Thyroid gland (tissue), 7 donors: ENCODE measurements around a stretch of chr6.

GRCh38 chr6:166005150-166005942, 162.3 kb downstream of the TBXT start:
- PRO-cap, 2 experiments, result peak in 2 of 2 experiments; most common plus-strand start chr6:166005509 (in 1); most common minus-strand start chr6:166005515 (in 1)
- RAMPAGE, long total RNA, 5 experiments, result no peak in any of the 5 experiments

DNA sequence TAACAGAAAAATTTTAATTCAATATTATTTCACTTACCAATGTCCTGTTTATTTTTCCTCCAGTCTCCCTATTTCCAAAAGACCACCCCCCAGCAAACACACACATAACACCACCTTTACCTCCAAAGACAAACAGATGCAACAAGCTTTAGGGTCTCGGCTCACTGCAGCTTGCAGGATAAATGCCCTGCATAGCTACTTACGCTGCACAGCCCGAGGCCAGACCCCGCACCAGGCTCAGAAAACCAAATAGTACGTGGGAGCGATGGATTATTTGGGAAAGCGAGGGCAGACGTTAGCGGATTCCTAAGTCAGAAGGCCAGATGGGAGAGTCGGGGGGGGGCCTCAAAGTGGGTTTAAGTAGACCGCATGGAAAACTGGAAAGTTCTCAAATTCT, 480 bp downstream of the SFT2D1 start:
- PRO-cap, 2 experiments, result no peak in any of the 2 experiments
- RAMPAGE, long total RNA, 5 experiments, result no peak in any of the 5 experiments

DNA sequence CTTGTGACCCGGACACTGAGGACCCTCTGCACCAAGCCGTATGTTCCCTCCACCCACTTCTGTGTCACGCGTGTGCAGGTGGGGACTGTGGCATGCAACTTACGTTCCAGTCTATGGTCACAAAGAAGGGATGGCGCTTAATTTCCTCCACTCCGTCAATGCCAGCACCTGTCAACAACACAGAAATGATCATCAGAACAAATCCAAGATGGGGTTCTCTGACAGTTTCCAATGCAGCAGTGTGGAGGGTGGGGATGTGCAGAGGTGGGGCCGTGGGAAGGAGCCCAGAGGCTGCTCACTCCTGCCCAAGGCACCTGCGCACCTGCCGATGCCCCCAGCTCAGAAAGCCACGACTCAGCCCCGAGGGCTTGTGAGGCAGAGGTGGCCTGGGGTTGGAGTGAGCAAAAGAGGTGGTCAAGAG, 87.0 kb upstream of the MPC1 start:
- PRO-cap, 2 experiments, result no peak in any of the 2 experiments
- RAMPAGE, long total RNA, 5 experiments, result no peak in any of the 5 experiments

GRCh38 chr6:166478758-166479570, 96.2 kb upstream of the MPC1 start:
- PRO-cap, 2 experiments, result no peak in any of the 2 experiments
- RAMPAGE, long total RNA, 5 experiments, result no peak in any of the 5 experiments

- PRO-cap, 2 experiments, result no peak in any of the 2 experiments
- RAMPAGE, long total RNA, 5 experiments, result no peak in any of the 5 experiments
These were observed 74.0 kb downstream of the RAMACL start for GRCh38 chr6:166512501-166512937.

DNA sequence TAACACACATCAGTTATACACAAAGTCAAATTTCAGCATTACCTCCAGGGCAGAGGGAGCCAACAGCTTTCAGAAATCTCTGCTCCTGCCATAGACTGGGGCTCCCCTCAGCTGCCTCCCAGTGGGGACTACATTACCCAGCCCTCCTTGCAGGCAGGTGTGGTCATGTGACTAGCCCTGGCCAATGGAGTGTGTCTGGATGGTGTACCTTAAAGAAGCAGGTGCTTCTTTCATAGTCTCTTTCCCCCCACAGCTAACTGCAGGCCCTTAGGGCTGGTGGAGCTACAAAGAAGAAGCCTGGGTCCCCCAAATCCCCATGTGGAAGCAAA, 265 bp upstream of the RAMACL start:
- PRO-cap, 2 experiments, result no peak in any of the 2 experiments
- RAMPAGE, long total RNA, 5 experiments, result no peak in any of the 5 experiments

- PRO-cap, 2 experiments, result peak in 1 of 2 experiments; most common plus-strand start chr6:166620309 (in 1); most common minus-strand start chr6:166620115 (in 1)
- RAMPAGE, long total RNA, 5 experiments, result no peak in any of the 5 experiments
These were observed 7.0 kb downstream of the RPS6KA2 start for GRCh38 chr6:166619929-166620501.

DNA sequence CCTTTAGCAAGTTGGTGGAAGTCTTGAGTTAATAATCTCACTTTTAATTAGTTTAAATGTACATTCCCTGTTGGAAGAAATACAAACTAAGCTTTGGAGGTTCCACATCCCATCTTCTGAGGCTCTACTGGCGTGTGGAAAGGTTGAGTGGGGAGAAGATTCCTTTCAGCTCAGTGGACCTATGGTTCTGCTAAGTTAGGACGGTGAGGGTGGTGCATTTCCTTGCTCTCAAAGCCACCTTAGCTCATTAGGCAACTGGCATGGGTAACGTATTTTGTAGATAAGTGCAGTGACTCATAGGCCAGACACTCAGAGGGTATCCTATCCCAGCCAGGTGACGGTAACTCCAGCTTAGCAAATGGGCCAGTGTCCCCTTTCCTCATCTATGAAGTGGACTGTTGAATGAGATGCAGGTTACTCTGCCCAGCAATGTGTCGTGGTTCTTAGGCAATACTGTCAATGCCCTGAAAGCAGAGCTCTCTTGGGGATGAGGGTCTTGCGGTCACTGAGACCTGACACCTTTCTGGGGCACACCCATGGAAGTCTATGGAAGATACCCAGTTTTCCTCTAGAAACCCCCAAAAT, 3.7 kb downstream of the RPS6KA2 start:
- PRO-cap, 2 experiments, result peak in 1 of 2 experiments; most common plus-strand start position 349 of the sequence (in 1); most common minus-strand start position 246 of the sequence (in 1)
- RAMPAGE, long total RNA, 5 experiments, result no peak in any of the 5 experiments

GRCh38 chr6:166931572-166932385, 24.6 kb downstream of the RNASET2 start:
- PRO-cap, 2 experiments, result no peak in any of the 2 experiments
- RAMPAGE, long total RNA, 5 experiments, result no peak in any of the 5 experiments

DNA sequence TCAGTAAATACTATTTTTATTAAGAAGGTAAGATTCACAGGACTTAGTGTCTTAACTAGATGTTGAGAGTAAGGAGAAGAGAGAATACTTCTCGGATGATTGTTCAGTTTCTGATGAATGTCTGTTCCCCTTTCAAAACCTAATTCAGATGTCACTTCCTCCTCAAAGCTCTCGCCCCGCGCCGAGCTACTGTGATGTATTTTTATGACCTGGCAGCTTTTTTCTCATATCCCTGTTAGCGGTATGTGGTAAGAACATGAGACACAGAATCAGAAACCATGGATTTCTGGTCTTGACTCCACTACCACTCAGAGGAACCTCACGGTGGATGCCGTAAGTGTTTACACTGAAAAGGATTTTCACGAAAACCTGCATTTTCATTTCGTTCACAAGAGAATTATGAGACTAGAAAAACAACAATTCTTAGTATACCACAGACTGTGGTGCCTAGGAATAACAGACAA, 48.4 kb downstream of the CEP43 start:
- PRO-cap, 2 experiments, result no peak in any of the 2 experiments
- RAMPAGE, long total RNA, 5 experiments, result no peak in any of the 5 experiments

GRCh38 chr6:167093364-167094356, 29.2 kb upstream of the CCR6 start:
- PRO-cap, 2 experiments, result peak in 1 of 2 experiments; most common plus-strand start chr6:167094261 (in 1)
- RAMPAGE, long total RNA, 5 experiments, result no peak in any of the 5 experiments

- PRO-cap, 2 experiments, result no peak in any of the 2 experiments
- RAMPAGE, long total RNA, 5 experiments, result no peak in any of the 5 experiments
These were observed 28.5 kb upstream of the CCR6 start for GRCh38 chr6:167094383-167094845.

- PRO-cap, 2 experiments, result no peak in any of the 2 experiments
- RAMPAGE, long total RNA, 5 experiments, result no peak in any of the 5 experiments
These were observed 16.6 kb downstream of the GPR31 start for GRCh38 chr6:167140950-167141737.

DNA sequence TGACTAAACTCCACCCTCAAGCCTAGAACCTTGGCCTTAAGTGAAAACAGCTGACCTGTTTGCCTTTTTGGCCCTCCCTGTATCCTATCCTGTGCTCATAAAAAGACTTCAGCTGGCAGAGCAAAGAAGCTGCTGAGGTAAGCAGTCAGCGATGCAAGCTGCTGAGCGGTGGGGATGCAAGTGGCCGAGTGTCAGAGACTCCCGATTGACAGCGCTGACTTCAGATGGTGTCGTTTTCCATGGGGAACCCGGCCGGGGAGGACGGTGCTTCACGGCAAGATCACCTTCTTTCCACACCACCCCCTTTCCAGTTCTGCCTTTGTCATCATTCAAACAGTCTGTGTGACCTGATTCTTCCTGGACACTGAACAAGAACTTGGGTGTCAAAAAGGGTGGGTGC, 53.0 kb upstream of the UNC93A start:
- PRO-cap, 2 experiments, result no peak in any of the 2 experiments
- RAMPAGE, long total RNA, 5 experiments, result no peak in any of the 5 experiments

DNA sequence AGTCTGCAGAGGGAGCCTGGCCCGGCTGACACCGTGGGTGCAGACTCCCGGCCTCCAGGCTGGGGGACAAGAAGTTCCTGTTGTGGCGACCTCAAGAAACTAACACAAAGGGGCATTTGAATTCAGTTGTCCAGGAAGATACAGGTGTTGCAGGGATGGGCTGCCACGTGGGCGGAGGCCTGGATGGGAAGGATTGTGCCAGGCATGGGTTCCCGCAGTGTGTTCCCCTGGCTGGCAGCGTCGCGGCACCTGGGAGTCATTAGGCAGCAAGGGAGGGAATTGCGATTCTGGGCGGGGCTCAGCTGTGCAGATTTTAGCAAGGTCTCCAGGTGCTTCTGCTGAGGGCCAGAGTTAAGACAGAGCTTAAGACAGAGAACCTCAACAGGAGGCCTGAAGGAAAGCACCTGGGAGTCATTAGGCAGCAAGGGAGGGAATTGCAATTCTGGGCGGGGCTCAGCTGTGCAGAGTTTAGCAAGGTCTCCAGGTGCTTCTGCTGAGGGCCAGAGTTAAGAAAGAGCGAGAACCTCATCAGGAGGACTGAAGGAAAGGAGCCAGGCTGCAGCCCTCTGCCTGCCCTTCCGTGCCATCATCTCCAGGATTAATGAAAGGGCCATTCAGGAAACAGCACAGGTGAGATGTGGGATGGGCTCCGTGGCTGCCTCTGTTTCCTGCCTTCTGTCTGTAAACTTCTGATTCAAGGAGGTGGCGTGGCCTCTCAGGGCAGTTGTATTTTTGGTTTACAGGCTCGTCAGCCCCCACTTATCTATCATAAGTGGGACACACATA, 20.1 kb upstream of the UNC93A start:
- PRO-cap, 2 experiments, result no peak in any of the 2 experiments
- RAMPAGE, long total RNA, 5 experiments, result no peak in any of the 5 experiments

DNA sequence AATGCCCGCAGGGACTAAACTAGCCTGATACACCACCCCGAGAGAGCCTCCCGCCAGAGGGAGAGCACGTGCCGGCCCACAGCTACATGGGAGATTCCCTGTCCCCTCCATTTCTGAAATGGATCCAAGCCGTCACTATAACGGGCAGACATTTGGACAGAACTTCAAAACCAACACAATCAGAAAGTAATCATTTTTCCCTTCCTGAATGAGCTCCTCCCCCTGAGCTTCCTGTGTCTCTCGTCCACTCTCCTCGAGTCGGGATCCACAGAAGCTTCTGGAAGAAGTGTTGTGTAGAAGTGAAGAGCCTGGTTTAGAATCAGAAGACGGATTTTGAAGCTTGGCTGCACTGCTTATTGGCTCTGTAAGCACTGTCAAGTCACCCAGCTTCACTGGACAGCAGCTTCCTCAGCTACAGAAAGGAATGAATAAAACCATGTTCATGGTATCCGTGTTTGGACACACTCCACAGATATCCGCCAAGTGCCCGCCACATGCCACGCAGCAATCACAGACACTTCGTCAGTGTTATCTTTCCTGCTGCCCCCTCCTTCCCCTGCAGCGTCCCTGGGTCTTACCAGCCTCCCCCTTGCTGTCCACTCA, 199.7 kb downstream of the TTLL2 start:
- PRO-cap, 2 experiments, result no peak in any of the 2 experiments
- RAMPAGE, long total RNA, 5 experiments, result no peak in any of the 5 experiments

- PRO-cap, 2 experiments, result no peak in any of the 2 experiments
- RAMPAGE, long total RNA, 5 experiments, result no peak in any of the 5 experiments
These were observed 234.8 kb downstream of the TTLL2 start for GRCh38 chr6:167559616-167560165.

GRCh38 chr6:167560166-167560355, 235.2 kb downstream of the TTLL2 start:
- PRO-cap, 2 experiments, result no peak in any of the 2 experiments
- RAMPAGE, long total RNA, 5 experiments, result no peak in any of the 5 experiments

GRCh38 chr6:167700186-167700593, 126.5 kb upstream of the AFDN start:
- PRO-cap, 2 experiments, result no peak in any of the 2 experiments
- RAMPAGE, long total RNA, 5 experiments, result no peak in any of the 5 experiments

DNA sequence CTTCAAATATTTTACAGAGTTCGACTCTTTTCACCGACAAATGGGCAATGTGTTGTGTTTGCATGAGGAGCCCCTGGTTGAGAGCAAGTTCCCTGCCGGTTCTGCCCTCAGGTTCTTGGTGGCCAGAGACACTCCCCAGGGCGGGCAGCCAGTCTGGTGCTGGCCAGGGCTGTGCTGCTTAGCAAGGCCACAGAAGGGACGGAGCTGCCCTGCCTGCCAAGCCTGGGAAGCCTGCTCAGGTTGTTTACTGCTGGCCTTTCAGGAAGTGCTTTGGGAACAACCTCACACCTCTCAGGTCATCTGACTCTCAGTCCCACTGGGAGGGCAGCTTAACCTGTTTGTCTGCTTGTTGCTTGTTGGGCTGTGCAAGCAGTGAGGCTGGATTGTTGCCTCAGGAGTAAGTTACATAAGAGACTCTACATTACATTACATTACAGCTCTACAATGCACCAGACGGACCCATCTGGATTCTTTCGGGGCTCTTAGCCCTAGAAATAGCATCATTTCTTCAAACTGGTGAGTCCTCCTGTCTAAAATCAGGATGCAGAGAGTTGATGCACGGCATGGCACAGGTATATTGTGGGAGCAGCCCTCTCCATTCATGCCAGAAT, 75.7 kb upstream of the AFDN start:
- PRO-cap, 2 experiments, result peak in 2 of 2 experiments; most common plus-strand start position 190 of the sequence (in 1); most common minus-strand start position 249 of the sequence (in 2)
- RAMPAGE, long total RNA, 5 experiments, result no peak in any of the 5 experiments